ENCODE results near the genes ATG9B, TMUB1, SMARCD3 and CRYGN.

GRCh38 chr7:151024131-151024648, at the start of gene ATG9B:
ATG9B (minus strand) TSS chr7:151024494.
- PRO-cap = no peak

- PRO-cap = no peak
Observed at GRCh38 chr7:151056667-151057101, 1.0 kb downstream of the CDK5 start.

DNA sequence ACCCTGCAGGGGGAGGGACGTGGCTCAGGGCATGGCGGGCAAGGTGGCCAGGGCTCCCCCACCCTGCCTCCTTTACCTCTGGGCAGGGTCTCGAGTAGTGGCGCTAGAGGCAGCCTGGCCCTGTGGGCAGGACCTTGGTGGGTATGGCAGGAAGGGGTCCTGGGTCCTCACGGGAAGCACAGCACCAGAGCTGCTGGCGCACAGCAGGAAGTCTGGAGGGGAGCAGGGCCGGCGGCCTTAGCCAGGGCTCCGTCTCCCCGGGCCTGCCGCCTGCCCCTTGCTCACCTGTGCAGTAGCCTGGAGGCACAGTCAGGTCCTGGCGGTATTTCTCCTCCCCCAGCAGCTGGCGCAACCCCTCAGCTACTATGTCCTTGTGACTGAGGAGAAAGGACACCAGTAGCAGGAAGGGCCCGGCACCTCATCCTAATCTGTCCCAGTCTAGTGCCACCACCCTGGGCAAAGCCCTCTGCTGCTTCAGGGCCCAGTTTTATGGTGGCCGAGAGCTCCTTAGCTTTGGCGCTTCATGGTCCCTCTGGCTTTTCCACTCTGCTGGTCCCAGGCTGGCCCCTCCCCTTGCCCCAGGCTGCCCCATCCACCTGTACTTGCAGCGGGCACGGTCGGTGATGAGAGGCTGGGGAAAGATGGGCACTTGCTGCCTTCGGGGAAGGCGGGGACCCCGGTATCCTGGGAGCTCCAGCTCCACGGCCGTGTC, 3.4 kb downstream of the FASTK start:
- PRO-cap = no peak

- PRO-cap = no peak
Observed at GRCh38 chr7:151078918-151079229, 1.7 kb downstream of the FASTK start.

- PRO-cap = bidirectional peak, plus-strand start at chr7:151083208, minus-strand start at chr7:151083222; bidirectional peak, plus-strand start at chr7:151083623, minus-strand start at chr7:151083473
Observed at GRCh38 chr7:151082831-151084132, at the start of gene TMUB1. TMUB1 (minus strand) TSS chr7:151083493.

DNA sequence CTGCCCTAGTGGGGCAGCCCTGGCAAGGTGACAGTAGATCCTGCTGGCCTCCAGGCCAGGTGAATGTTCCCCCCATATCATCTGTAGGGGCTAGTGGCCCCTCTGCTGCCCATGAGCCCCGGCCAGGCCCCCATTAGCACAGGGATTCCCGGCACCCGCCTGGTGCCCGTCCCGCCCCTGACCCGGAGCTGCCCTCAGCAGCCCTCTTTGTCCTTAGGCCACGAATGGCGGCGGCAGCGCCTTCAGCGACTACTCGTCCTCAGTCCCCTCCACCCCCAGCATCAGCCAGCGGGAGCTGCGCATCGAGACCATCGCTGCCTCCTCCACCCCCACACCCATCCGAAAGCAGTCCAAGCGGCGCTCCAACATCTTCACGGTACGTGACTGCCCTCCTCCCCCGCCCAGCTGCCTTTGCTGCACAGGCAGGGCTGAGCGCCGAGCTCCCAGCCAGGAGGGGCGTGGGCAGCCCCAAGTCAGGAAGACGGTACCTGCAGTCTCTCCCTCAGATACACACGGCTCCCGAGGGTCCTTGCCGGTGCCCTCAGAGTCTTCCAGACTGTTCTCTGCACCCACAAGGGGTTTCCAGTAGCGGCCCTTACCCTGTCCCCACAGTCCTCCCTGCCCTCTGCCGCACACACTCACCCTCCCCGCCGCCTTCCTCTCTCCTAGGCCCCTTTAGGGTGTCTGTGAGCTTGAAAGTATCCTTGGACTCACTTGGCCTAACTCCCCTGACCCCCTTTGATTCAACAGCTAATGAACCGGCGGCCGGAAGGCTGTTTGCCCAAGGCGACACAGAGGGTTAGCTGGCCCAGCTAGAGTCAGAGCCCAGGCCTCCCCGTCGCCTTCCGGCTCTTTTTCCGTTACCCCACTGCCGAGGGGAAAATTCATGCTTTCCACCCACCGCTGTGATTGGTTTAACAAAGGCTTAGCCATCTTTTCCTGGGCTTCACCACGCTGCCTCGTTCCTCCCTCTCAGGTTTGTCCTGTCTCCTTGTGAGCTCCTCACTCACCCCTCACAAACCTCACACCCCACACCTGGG, 33.8 kb downstream of the AGAP3 start:
- PRO-cap = no peak

DNA sequence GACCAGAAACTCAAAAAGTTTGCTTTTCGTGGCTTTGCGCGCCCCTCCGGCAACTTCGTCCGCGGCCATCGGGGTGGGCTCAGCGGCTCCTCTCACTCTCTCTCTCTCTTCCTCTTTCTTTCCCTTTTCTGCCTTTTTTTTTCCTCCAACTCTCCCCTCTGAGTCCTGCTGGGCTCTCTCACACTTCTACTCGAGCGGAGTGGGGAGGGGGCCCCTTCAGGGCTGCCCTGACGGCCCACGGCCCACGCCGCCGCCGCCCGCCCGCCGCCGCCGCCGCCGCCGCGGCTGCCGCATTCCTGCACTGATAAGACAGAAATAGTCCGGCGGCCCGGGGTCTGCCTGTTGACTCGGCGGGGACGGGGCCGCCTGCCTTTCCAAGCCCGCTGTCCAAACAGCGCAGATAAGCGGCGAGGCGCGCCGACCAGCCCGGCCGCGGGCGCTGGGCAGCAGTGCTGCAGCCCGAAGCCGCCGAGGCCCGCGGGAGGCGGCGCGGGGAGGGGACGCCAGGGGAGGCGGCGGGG, at the start of gene SMARCD3:
SMARCD3 (minus strand) TSS at position 201 of the 521 bp plus-strand sequence.
- PRO-cap = unidirectional peak, plus-strand start at position 52 of the sequence; bidirectional peak, plus-strand start at position 318 of the sequence, minus-strand start at position 306 of the sequence

- PRO-cap = no peak
Observed at GRCh38 chr7:151255326-151255762, 6.8 kb upstream of the SMARCD3 start.

- PRO-cap = bidirectional peak, plus-strand start at chr7:151277248, minus-strand start at chr7:151277149
Observed at GRCh38 chr7:151276746-151277773, 28.6 kb upstream of the SMARCD3 start.

- PRO-cap = no peak
Observed at GRCh38 chr7:151351054-151351668, 9.5 kb downstream of the NUB1 start.

GRCh38 chr7:151405450-151406067, 4.3 kb downstream of the WDR86 start:
- PRO-cap = no peak

DNA sequence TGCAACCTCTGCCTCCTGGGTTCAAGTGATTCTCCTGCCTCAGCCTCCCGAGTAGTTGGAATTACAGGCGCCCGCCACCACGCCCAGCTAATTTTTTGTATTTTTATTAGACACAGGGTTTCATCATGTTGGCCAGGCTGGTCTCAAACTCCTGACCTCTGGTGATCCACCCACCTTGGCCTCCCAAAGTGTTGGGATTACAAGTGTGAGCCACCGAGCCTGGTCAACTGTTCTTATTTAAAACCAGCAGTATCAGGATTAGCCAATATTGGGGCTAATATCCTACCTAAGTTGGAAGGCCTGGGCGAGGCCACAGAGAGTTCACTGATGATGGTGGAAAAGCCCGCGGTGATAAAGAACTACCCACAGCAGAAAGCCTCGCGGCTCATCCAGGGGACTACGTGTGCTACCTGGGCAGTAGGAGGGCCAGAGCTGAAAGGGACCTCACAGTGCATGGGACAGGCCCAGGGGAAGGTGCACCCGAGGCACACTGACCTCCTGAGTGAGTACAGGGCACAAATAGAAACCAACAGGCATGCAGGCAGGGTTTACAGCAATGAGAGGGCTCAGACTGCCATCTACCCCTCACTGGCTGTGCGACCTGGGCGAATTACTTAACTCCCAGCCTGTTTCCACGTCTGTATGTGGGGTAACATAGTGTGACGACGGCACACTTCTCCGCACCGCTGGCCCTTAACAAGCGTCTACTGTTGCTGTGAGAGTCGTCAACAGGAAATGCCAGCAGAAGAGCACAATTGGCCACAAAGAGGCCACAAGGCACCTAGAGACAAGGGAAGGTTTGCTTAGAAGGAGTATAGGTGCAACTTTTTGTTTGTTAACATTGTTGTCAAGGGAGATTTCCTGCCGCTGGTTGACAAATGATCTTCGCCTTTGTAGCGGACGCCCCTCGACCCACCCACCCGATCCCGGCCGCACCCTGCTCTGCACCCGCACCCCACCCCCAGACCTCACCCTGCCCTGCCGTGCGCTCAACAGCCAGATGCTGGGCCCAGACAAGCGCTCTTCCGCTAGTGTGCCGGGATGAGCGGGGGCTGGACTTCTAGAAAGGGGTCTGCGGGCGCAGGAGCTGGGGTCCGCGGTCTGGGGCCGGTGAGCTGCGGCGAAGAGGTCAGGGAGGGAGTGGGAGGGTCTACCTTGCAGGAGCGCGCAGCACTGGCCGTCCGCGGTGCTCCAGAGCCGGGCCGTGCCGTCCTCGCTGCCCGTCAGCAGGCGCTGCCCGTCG, 1.1 kb downstream of the WDR86 start:
- PRO-cap = no peak

DNA sequence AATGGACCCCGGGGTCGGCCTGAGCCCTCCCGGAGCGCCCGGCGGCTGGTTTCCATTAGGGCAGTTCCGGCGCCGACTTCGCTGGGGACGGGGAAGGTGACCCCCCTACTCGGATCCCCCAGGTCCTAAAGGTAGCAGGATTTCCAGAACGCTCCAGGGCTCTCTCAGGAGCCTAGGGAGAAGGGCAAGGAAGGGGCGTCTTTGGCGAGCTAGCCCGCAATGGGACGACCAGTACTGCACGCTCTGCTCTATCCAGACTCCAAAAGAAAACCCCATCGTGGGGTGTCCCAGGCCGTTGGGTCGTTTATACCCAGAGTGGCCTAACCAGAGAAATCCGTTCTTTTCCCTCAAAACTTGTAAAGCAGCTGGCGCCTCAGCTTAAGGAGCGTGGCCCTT, 793 bp upstream of the WDR86 start:
- PRO-cap = no peak

- PRO-cap = no peak
Observed at GRCh38 chr7:151425683-151426304, 14.1 kb downstream of the CRYGN start.

DNA sequence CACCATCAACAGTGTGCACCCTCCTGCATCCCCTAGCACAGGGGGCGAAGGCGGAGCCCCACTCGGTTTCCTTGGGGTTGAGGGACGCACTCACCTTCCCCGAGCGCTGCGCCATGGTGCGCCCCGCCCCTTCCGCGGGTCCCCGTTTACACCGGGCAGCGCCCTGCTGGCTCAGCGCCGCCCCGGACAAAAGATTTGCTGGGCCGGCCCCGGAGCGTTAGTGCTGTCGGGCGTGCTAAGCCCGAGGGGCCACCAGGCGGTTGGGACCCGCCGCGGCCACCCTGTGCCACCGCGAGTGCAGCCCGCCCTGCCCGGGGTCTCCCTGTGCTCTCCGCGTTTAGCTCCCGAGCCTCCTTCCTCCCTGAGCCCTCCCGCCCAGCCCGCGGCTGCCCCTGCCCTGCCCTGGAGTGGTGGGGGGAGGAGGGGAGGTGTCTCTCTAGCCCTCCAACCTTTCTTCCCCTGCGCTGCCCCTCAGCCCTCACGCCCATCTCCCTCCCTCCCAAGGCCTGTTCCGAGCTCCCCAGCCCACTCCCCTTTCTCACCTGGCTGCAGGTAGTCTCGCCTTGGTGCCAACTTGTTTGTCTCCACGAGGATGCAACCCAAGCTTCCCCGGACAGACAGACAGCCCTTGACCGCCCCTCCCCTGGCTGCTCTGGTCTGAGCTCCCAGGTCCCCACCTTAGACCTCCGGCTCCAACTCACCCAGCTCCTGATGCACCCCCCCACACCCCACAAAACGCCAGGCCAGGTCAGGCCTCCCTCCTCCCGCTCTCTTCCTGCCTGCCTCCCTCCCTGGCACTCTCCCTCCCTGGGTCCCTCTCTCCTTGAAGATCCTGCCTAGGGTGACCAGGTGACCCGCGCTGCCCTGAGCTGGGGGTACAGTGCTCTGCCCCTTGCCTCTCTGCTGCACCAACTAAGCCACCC, at the start of gene CRYGN:
CRYGN (minus strand) TSS at position 339 of the 923 bp plus-strand sequence.
- PRO-cap = no peak

DNA sequence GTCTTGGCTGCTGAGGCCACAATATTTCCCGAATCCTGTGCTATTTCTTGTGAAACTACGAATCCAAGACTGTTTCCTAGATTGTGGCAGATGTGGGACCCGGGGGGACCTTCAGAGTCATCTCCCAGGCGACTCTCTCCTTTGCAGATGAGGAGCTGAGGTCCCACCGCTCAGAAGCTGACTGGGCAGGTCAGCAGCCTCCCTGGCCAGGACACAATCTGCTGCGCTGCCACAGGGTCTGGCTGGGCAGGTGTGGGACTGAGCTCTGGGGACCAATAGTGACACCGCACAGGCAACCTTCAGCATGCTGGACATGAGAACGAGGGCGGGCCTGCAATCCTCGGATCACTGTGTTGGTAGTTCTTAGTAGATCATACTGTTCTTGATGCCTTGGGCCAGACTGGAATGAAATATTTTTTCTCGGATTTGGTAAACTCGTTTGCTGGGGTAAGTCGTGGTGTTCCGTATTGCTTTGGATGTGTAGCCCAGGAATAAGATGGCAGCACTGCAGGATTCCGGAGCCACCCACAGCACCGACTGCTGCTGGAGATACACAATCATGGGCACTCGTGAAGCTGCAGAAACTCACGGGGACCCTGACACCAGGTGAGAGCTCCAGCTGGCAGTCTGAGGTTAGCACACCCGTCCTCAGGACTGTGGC, 20.6 kb upstream of the CRYGN start:
- PRO-cap = no peak

DNA sequence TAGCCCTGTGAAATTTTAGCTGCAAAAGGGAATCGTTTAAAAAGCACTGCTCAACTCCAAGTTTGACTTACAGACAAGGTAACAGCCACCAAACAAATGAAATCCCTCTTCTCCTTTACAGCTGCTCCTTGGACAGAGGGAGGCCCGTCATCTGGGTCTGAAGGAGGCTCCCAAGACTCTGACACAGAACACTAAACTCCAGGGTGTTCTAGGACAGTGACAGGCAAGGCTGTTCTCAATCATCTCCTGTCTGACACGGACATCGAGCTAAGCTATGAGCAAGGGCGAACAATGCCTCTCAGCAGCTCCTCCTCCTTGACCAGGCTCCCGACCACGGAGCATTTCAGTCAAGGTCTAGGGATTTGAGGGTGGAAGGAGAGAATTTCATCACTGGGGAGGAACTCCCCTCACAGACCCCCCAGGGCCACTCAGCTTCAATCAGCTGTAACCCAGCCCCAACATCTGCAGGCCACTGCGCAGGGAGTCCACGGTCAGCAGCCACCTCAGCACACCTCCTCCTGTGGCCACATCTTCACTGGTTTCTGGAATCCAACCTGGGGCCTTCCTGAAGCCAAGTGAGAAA, 26.2 kb upstream of the CRYGN start:
- PRO-cap = no peak

DNA sequence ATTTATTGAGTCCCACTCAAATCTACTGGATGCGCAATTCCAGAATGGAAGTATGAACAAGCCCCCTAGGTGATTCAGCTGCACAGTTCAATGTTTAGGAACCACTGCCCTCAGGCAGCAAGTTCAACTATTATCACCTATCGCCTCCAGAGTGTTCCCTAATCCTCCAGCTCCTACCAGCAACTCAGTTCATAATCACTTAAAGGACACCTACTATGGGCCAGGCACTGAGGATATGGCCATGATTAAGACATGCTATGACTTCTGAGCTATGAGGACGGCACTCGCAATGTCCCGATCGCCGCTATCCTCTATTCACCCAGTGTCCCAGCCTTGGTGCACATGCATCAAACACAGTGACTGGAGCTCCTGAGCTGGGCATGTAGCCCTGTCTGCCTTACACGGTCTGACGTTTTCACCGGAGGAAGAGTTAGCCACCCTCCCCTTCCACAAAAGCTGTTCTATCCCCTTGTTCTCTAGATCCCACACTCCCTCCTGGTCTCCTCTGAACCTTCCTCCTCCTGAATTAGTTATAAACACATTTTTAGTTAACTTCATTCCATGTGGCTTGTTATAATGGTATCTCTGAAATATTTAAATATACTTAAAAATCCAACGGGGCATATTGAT, 22.3 kb downstream of the RHEB start:
- PRO-cap = no peak

DNA sequence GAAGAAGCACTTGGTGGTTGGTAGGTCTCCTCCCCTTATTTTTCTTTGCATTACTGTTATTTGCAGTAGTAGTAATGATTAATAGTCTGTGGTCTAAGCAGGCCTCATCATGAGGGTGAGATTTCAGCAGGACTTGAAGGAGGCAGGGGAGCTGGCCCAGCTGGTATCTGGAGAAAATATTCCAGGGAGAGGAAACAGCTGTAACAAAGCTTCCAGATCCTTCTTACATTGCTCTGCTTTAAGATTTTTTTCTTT, 31.0 kb upstream of the RHEB start:
- PRO-cap = no peak

DNA sequence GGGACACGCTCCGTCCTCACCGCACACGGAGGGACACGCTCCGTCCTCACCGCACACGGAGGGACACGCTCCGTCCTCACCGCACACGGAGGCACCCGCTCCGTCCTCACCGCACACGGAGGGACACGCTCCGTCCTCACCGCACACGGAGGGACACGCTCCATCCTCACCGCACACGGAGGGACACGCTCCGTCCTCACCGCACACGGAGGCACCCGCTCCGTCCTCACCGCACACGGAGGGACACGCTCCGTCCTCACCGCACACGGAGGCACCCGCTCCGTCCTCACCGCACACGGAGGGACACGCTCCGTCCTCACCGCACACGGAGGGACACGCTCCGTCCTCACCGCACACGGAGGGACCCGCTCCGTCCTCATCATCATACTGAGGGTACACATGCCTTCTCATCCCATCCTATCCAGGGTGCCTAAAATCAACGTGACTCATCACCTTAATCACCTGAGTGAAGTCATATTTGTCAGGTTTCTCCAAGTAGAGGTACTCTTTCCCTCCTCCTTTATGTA, 83.6 kb upstream of the RHEB start:
- PRO-cap = no peak

Measured in A673 (cell line).